Sternocleidomastoid (tissue), 1 donor: ENCODE results near the gene TKT.

DNA sequence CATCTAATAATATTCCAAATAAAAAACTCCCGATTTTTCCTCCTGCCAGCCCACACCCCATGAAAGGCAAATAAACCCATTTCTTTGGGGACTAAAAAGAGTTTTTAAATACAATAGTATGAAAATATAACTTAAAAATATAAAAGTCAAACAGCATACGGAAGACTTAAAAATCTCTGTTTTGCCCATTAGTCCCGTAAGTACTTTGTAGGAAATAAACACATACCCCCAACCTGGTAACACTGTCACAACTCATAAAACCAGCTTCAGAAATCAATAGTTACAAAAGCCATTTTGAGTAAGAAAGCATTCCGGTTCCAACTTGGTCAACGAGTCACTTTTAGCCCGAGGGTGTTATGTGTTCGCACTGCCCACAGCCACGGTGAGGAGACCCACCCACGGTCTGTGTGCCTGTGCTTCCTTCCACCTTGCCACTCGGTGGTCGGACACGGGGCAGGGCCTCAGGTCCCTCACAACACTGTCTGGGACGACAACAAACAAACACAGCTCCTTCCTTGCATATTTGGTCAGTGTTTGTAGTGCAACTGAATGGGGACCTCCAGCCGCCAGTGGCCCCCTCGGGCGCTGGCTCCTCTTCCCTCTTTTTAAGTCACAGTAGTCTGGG, 5.0 kb upstream of the MUSTN1 start:
- PRO-cap = no peak

DNA sequence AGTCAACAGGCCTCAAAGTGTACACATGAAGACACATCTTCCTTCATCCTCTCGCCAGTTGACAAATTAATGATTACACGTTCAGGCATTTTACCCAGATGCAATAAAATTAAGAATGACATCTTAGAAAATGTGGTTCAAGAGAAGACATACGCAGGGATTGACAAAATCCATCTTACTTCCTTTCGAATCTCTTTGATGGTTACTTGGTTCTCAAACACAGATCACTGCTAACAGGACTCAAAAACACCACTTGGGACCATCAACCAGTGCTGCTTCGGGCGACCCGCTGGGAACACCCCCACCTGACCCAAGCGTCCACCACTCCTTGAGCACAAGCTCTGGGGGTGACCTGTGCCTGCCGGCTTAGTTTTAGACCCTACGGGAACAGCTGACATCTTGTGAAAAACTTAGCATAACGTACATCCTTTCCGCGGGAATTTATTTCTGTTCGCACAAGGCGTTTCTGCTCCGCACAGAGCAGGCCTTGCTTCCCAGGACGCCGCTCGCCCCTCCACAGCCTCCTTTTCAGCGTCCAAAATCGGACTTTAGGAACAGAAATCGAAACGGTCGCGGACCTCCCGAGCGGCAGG, 1.3 kb downstream of the SFMBT1 start:
- PRO-cap = no peak

- PRO-cap = no peak
These were observed 20.1 kb downstream of the RFT1 start for GRCh38 chr3:53110099-53110659.

DNA sequence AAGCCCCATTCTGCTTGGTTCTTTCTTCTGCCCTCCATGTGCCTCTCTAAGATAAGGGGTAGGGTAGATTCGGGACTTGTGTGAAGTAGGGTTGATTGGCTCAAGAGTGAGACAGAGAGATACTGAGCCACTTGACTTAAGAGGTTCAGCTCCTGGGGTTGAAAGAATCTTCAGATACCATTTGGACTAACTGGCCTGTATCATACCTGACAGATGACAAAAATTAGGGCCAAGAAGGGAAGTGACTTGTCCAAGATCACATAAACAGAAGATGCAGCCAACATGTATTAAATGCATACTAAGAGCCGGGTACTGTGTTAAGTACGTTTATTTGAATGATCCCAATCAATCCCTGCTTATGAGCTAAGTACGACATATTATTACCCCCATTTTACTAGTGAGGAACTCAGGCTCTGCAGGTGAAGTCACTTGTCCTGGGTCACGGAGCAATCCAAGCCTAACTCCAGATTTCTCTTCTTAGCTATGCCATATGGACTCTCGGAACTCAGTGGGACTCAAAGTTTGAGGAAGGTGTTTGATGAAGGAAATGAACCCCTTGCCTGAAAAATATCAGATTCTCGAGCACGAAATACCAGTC, 693 bp downstream of the RFT1 start:
- PRO-cap = no peak

DNA sequence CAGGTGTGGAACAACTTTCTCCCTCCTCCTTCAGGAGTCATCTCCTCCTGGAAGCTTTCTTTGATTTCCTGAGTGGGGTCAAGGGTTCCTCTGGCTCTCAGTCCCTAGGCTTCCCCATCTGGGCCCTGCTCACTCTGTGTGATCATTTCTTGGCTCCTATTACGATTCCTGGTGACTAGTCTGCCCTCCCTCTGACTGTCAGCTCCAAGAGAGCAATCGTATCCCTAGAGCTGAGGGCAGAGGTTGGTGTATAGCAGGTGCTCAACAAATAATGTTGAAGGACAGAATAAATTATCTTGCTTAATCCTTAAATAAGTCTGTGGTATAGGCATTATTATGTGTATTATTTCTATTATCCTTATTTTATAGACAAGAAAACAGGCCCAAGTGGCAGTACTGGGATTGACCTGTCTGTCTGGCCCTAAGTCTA, 15.2 kb upstream of the PRKCD start:
- PRO-cap = no peak

GRCh38 chr3:53150186-53150796, 10.7 kb upstream of the PRKCD start:
- PRO-cap = no peak

- PRO-cap = no peak
These were observed 2.4 kb downstream of the PRKCD start for GRCh38 chr3:53163142-53164082.

DNA sequence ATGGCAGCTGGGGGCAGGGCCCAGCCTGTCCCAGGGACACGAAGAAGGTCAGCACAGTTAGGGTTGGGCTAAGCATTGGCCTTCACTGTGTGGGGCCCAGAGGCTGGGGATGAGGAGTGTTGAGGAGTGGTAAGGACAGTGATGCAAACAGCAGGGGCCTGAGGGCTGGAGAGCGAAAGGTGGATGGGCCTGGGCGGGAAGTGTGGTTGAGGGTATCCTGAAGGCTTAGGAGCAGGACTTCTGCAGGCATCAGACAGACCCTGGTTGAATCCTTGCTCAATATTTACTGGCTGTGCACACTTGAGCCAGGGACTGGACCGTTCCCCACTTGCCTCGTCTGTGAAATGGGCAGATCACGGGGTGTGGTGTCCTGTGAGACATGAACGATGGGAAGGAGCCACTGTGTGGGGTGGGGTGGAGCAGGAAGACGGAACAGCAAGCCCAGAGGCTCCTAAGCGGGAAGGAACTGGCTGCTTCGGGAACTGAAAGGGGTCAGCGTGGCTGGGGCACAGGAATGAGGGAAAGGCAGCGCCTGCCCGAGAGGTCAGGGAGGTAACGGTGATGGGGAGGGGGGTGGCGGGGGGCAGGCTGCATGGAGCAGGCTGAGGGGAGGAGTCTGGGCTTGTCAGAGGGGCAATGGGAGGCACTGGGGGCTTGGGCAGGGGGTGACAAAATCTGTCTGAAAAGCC, 7.4 kb downstream of the PRKCD start:
- PRO-cap = bidirectional peak, plus-strand start at position 403 of the sequence, minus-strand start at position 316 of the sequence

- PRO-cap = no peak
These were observed 23.6 kb downstream of the PRKCD start for GRCh38 chr3:53184700-53185010.

GRCh38 chr3:53187068-53187623, 26.1 kb downstream of the PRKCD start:
- PRO-cap = no peak

DNA sequence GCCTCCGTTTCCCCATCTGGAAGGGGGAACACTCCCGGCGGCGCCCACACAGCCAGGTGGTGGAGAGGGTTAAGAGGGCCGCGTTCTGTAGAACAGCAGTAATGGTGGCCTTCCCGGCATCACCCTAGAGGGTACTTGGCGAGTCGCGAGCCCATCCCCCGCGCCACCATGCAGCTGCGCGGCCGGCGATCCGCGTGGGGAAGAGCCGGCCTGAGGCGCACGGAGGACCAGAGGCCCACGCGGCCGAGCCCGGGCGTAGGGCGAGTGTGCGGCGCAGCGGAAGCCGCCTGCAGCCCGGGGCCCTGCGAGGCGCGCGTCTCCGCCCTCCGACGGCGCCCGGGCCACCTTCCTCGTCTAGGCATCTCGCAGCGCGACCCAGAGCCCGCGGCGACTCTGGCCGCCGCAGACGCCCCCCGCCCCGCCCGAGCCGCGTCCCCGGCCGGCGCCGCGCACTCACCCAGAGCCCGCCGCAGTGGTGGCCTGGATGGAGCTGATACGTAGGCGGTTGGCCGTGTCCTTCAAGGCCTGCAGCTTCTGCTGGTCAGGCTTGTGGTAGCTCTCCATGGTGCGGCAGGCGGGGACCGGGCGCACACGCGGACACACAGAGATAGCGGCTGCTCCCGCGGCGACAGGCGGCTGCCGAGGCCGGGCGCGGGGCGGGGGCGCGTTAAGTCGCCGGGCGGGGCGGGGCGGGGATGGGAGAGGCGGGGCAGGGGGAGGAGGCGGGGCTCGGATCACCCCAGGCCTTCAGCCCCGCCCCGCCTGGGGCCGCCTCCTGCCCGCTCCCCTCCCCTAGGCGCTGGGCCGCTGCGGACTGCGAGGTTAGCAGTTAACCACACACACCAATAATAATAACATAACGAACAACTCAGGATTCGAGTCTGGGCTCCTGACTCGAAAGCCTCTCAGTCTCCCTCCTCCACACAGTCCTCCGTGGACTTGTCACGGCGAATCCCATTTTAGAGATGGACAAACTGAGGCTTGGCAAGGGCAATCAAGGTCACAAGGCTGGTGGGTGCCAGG, at the start of gene TKT:
TSS of gene TKT (minus strand) at position 644 of the 1,023 bp plus-strand sequence.
- PRO-cap = unidirectional peak, minus-strand start at position 644 of the sequence

DNA sequence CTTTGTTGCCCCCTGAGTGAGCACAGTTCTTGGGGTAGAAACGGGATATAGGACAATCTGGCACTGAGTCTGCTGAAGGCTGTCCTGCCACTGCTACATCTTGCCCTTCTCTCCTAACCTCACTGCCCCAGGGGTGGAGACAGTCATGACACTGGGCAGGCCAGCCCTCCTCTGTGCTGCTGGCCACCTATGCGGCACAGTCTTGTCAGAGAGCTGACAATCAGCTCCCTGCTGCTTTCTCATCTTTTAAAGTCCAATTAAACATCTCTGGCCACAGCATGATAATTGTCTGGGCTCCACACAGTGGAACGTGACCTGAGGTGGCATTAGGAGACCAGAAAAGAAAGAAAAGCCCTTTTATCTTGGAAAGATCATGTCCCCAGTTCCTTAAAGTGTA, 15.6 kb upstream of the CACNA1D start:
- PRO-cap = no peak

- PRO-cap = no peak
These were observed 12.2 kb downstream of the CACNA1D start for GRCh38 chr3:53506338-53507281.

- PRO-cap = no peak
These were observed 41.3 kb downstream of the CHDH start for GRCh38 chr3:53804823-53805500.

DNA sequence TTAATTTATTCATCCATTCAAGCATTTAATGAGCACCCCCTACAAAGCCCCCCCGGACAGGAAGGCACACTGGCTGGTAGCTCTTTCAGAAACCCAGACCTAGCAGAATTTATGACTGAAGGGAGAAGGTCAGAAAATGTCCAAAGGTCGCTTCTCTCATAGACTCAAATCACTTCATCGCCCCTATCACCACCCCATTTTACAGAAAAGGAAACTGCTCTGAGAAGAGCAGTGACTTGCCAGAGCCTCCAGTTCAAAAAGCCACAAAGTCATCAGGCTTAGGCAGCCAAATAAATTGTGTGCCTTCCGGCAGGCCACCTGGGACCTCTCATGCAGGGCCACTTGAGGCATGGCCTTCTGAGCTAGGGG, 2.6 kb downstream of the CHDH start:
- PRO-cap = no peak

- PRO-cap = no peak
These were observed 14.4 kb downstream of the ACTR8 start for GRCh38 chr3:53867347-53868103.

- PRO-cap = no peak
These were observed 468 bp downstream of the SELENOK start for GRCh38 chr3:53891069-53891713.

GRCh38 chr3:54122900-54123282, 539 bp downstream of the CACNA2D3 start:
- PRO-cap = no peak

DNA sequence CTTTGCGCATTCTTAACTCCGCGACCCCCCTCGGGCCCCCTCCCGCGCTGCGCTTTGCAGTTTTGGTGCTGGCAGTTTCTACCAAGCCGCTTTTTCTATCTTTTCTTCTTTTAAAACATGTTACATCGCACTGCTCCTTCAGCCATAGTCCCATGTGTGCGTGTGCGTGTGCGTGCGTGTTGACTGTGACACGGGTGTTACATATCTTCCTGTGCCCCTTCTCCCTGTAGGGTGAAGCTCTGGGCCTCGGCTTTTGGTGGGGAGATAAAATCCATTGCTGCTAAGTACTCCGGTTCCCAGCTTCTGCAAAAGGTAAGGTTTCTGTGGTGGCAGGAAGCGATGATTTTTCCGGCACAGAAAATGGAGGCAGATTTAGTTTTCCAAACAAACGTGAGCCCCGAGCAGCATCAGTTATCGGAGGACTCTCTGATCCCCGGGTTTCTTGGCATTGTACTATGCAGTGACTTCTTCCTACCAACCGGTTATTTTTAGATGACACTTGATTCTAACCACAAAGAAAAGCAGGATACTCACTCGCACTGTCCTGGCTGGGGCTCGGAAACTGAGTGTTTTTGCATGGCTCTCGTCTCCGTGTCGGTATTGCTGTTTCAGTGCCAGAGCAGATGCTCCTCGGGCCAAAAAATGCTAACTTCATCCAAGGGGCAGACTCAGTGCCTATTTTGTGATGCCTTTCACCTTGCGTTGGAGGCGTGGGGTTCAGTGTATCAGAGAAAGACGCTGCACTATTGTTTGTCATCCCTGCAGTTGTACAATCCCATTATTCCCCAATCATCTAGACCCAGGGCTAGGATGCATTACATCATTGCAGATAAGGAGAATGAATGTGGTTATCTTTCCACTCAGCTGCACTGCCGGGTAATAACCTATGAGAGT, 1.2 kb downstream of the CACNA2D3 start:
- PRO-cap = no peak

GRCh38 chr3:54637008-54638192, 290.5 kb downstream of the LRTM1 start:
- PRO-cap = no peak